ENCODE measurements around a stretch of chr19.

DNA sequence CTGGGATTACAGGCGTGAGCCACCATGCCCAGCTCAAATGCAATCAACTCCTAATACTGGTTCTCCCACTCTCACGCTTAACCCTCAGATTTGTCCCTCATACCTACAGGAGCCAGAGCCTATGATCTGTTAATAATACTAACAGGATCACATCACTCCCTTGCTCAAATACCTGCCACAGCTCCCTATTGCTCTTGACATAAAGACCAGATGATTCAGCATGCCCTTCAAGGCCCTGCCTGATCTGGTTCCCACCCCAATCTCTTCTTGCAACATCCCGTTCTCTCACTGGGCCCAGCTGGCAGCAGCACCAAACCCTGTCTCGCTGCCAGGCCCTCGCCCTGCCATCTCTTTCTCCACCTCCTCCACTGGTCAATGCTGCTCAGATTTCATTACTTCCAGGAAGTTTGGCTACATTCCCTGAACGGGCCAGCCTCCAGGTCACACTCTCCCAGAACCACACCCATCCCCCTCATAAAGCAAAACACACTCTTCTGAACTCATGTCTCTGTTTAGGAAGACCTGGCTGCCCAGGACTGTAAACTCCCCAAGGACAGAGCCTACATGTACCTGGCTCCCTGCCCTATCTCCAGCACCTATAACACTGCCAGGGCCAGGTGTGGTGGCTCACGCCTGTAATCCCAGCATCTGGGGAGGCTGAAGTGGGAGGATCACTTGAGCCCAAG is 8.6 kb upstream of the BCAT2 start:
- PRO-cap: no peak

DNA sequence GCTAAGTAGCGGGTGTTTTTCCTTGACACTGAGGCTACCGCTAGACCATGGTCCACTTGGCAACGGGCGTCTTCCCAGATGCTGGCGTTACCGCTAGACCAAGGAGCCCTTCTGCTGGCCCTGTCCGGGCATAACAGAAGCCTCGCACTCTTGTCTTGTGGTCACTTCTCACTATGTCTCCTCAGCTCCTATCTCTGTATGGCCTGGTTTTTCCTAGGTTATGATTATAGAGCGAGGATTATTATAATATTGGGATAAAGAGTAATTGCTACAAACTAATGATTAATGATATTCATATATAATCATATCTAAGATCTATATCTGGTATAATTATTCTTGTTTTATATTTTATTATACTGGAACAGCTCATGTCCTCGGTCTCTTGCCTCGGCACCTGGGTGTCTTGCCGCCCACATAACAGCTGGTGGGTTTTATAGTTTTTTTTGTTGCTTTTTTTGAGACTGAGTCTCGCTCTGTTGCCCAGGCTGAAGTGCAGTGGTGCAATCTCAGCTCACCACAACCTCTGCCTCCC is 4.6 kb downstream of the PPP1R15A start:
- PRO-cap: no peak

GRCh38 chr19:48988183-48988745 is 4.8 kb downstream of the GYS1 start:
- PRO-cap: no peak

GRCh38 chr19:48991961-48992704 is 976 bp downstream of the GYS1 start:
- PRO-cap: unidirectional peak, plus-strand start at chr19:48992402

- PRO-cap: no peak
These were observed 873 bp downstream of the ENSG00000268655 start for GRCh38 chr19:49019236-49020115.

GRCh38 chr19:49064075-49064489 is 536 bp downstream of the NTF4 start:
- PRO-cap: no peak

DNA sequence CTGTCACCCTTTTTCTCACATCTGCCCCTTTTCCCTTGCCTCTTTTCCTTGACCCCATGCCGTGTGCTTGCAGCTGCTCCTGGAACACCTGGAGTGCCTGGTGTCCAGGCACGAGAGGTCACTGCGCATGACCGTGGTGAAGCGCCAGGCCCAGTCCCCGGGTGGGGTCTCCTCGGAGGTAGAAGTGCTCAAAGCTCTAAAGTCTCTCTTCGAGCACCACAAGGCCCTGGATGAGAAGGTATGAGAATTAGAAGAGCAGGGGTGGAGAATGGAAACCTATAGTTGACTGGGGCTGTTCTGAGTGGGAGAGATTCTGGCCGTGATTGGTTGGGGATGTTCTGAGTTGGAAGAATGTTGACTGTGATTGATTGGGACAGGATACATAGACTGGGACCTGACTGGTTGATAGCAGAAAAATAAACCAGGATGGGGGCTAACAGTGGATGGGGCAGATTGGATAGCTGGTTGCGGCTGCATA is 9.5 kb downstream of the PPFIA3 start:
- PRO-cap: no peak

GRCh38 chr19:49196605-49196935 is 39.0 kb downstream of the TRPM4 start:
- PRO-cap: no peak

DNA sequence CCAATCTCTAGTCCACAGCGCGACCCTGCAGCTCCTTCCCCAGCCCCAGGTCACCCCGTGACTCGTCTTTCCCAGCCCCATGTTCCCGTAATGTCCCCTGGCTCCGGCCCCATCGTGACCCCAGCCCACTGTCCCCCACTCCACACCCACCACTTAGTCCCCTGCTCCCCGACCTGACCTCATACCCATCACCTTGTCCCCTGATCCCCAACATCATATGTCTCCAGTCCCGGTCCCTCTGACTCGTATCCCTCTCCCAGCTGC is 3.2 kb downstream of the CD37 start:
- PRO-cap: no peak

- PRO-cap: no peak
These were observed 5.9 kb downstream of the KASH5 start for GRCh38 chr19:49393912-49394445.

- PRO-cap: no peak
These were observed 11.9 kb downstream of the KASH5 start for GRCh38 chr19:49399842-49400407.

- PRO-cap: no peak
These were observed 1.2 kb upstream of the SLC17A7 start for GRCh38 chr19:49442120-49443358.

- PRO-cap: no peak
These were observed 3.7 kb upstream of the RPS11 start for GRCh38 chr19:49492401-49493150.

- PRO-cap: no peak
These were observed 14.5 kb downstream of the RCN3 start for GRCh38 chr19:49542152-49542929.

DNA sequence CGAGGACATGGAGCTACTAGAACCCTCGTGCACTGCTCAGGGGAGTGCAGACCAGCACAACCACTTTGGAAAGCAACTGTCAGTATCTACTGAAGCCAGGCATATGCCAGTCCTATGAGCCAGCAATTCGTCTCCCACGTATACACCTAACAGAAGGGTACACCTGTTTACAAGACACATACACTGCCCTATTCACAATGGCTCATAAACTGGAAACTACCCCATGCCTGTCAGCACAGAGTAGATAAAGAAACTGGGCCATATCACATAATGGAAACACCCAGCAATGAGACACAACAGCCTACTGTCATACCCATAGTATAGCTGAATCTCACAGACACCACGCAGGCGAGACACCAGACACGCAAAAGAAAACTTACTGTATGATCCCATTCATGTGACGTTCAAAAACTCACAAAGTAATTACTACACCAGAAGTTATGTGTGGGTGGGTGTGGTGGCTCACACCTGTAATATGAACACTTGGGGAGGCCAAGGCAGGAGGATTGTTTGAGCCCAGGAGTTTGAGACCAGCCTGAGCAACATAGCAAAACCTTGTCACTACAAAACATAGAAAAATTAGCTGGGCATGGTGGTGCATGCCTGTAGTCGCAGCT is 15.7 kb downstream of the NOSIP start:
- PRO-cap: no peak

GRCh38 chr19:49601105-49602060 is 10.4 kb downstream of the PRR12 start:
- PRO-cap: no peak

- PRO-cap: bidirectional peak, plus-strand start at chr19:49641152, minus-strand start at chr19:49641149
These were observed 930 bp upstream of the SCAF1 start for GRCh38 chr19:49641044-49641513.

DNA sequence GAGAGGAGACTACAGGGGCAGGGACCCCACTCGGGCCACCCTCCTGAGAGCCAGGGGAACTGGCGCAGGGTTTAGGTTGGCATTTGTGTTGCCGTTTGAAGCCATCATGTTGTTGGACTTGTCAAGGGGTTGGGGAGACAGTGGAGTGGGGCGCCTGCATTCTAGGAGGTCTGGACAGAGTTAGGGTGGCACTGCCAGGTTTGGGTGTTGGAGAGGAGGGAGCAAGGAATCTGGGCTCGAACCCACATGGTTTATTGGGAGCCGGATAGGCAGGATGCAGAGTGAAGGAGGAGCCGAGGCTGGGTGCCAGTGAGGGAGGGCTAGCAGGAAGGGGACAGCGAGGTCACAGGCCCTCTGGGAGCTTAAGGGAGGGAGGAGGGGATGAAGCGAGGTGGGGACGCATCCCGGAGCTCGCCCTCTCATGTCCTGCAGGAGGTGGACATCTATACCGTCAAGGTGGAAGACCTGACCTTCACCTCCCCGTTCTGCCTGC is 3.7 kb upstream of the ADM5 start:
- PRO-cap: no peak

- PRO-cap: no peak
These were observed 35.6 kb downstream of the TSKS start for GRCh38 chr19:49727344-49728103.

DNA sequence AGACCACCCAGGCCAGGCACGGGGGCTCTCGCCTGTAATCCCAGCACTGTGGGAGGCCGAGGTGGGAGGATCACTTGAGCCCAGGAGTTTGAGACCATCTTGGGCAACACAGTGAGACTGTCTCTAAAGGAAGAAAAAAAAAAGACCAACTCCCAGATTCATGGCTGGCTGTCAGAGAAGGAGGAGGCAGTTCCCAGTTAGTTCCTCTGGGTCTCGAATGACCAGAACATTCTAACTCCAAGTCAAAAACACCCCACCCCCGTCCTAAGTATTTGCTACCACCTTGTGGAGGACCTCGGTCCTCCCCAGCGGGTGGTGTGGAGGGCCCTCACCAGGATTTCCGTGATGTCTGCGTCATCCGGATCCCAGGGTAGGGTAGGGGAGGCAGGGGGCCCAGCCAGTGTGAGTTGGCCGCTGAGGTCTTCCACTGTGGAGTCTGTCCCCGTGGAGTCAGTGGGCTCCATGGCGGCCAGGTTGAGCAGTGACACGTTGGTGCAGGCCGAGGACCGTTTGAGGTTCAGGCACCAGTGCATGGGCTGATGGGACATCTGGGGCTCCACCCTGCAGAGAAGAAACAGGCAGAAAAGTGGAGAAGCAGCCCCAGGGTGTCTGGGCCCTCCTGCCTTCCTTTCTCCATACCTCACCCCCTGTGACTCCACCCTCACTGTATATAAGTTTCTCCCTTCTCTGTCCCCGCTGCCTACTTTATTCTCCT is 1.3 kb downstream of the TSKS start:
- PRO-cap: no peak

All from progenitor cell of endocrine pancreas (in vitro differentiated cells).